ENCODE data around the genes LIMD2 and DDX5.

GRCh38 chr17:63610131-63610706 is 9.5 kb downstream of the TACO1 start:
- RRBS, result no CpG with 5 or more reads among the region's 3 CpGs

- RRBS, result 80% methylated on average over 2 of the region's 21 CpGs
Measured at GRCh38 chr17:63693349-63694266, 6.3 kb downstream of the LIMD2 start.

GRCh38 chr17:63696225-63696982 is 3.5 kb downstream of the LIMD2 start:
- RRBS, result no CpG with 5 or more reads among the region's 11 CpGs

- RRBS, result 7% methylated on average over 101 of the region's 151 CpGs
Measured at GRCh38 chr17:63699602-63700628, at the start of gene LIMD2. TSS of gene LIMD2 (minus strand) at chr17:63700125.

DNA sequence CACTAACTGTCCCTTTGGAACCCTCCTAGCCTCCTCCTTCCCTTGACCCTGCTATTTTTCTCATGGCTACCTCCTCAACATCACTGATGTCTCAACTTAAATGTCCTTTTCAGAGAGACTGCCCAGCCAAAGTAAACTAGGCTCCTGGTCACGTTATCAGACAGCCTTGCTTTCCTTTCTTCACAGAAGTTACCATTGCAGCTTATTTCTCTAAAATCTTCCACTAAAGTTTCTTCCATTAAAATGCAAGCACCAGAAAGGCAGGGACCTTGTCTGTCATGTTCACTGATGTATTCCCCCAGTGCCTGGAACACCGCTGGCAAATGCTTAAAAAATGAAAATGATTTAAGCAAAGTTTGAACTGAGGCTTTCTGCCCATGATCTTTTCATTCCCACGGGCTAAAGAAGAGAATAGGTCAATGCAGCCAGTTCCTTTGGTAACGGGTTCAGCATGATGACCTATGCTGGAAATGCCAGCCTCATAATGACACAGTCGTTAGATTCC is 18.8 kb upstream of the LIMD2 start:
- RRBS, result no CpG with 5 or more reads among the region's 5 CpGs

DNA sequence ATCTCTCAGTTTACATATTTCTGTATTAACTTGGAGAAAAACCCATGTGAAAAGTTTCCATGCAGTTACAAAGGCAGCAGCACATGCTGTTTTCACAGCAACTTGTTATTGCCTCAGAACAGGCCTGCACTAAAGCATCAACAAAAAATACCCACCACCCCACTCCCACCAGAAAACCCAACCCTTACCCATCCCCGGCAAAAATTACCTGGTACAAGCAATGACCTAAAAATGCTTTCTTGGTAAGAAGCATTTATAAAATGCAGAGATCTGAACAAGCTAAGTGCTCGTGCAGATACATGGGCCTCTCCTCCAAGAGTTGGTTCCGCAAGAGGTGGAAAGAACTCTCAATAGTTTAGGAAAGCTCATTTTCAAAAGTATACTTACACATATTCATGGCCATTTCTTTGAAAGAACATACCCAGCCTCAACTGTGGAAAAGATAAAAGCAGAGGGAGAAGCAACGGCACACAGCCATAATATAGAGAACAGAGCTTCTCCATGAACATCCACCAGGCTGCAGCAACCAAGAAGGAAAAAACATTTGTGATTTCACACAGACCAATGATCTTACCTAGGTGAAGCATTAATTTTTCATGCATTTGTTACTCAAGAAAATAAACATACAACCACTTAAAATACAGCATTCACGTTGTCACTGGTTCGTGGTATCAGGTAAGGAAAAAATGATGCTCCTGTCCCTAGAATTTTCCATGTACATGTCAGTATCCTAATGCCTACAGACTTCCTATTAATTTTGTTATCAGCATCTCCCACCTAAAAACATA is 4.1 kb upstream of the STRADA start:
- RRBS, result no CpG with 5 or more reads among the region's 6 CpGs

DNA sequence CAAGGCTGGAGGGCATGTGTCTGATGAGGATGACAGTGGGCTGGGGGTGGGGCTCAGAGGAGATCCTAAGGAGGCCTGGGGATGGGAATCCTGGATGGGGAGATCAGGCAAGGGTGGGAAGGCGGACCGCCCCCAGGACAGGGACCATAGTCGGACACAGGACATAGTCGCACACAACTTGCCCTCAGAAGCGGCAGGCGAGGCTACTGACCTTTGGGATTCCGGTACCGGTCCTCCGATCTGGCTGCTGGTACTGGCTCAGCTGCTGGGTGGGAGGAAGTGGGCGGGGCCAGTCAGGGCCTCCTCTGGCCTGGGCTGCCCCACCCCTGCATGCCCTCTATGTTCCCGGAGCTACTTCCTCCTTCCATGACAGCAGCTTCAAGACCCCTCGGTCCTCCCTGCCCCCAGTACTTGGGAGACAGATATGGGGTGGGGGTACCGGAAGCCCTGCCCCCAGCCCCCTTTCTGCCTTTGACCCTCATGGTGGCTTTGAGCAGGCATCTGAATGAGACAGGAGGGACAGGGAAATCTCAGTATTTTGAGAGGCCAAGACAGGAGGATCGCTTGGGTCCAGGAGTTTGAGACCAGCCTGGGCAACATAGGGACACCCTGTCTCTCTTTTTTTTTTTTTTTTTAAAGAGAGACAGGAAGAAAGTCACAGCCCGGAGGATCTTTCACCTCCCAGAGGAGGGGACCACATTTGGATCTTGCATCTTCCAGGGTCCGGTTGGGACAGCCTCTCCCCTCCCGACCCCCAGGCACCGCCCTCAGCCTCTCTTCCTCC is 815 bp downstream of the CD79B start:
- RRBS, result 94% methylated on average over 6 of the region's 18 CpGs

GRCh38 chr17:63945713-63946186 is 13.6 kb upstream of the CD79B start:
- RRBS, result no CpG with 5 or more reads among the region's 2 CpGs

DNA sequence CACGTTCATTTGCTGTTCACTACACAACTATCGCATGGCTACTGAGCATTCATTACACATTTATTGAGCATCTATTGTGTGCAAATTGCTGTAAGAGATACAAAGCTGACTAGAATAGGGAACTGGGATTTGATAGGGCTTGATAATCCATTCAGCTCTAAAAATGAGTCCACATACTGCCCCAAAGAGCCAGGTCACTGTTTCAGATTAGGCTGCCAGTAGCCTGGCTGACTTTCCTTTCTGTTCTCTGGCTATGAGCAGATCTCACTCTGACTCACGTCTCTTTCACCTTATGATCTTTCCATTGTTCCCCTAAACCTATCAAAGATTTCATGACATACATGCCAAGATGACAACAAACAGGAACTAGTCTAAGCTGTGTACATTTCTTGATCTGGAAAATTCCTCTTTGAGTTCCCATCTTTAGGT is 40.7 kb upstream of the ICAM2 start:
- RRBS, result no CpG with 5 or more reads among the region's 3 CpGs

GRCh38 chr17:64085346-64086505 is 44.2 kb downstream of the ERN1 start:
- RRBS, result no CpG with 5 or more reads among the region's 8 CpGs

DNA sequence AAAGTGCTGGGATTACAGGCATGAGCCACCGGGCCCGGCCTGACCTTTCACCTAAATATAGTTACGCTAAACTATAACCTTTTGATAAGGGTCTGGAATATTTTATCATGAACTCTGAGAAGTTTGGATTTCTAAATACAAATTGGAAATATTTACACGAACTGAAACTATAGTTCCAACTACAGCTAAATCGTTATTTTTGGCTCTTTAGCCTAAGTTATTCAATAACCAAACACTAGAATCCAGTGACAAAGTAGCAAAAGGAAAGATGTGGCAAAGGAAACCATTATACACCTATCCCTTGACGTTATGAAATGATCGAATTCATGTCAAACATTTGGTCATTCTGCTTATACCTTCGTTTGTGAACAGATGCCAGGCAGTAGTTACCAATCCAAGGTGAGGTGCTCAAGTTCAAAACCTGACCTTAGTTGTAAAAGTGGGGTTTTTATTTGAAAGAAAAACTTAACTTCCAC is 1.6 kb downstream of the ERN1 start:
- RRBS, result no CpG with 5 or more reads among the region's 8 CpGs

DNA sequence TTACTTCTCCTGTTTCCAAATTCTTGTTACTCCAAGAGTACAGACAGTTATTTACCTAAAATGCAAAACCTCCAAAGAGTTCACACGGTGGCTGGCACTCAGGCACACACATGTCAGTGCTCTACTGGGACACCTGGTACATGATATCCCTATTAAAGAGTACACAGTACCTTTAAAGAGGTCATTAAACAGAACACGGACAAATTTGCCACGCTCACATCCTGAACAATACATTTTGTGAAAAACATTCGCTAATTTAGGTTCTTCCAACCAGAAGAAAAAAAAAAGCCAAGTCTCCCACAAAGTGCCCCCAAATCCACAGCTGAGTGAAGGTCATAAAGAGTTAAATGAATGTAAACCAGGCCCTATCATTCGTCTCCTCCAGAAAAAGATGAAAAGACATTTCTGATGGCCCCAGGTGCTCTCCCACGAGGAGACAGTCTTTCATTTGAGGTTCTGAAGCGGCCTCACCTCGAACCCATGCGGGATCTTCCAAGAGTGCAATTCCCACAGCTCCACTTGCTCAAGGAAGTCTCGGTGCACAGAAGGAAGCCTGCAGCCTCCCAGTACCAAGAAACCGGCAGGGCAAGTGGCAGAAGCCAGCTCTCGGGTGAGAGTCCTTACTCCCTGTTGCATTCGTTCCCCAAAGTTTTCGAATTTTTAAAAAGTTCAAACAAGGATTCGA is 974 bp downstream of the ERN1 start:
- RRBS, result no CpG with 5 or more reads among the region's 15 CpGs

- RRBS, result no CpG with 5 or more reads among the region's 4 CpGs
Measured at GRCh38 chr17:64354810-64355173, 35.9 kb downstream of the PECAM1 start.

GRCh38 chr17:64356497-64356802 is 34.2 kb downstream of the PECAM1 start:
- RRBS, result no CpG with 5 or more reads among the region's 6 CpGs

DNA sequence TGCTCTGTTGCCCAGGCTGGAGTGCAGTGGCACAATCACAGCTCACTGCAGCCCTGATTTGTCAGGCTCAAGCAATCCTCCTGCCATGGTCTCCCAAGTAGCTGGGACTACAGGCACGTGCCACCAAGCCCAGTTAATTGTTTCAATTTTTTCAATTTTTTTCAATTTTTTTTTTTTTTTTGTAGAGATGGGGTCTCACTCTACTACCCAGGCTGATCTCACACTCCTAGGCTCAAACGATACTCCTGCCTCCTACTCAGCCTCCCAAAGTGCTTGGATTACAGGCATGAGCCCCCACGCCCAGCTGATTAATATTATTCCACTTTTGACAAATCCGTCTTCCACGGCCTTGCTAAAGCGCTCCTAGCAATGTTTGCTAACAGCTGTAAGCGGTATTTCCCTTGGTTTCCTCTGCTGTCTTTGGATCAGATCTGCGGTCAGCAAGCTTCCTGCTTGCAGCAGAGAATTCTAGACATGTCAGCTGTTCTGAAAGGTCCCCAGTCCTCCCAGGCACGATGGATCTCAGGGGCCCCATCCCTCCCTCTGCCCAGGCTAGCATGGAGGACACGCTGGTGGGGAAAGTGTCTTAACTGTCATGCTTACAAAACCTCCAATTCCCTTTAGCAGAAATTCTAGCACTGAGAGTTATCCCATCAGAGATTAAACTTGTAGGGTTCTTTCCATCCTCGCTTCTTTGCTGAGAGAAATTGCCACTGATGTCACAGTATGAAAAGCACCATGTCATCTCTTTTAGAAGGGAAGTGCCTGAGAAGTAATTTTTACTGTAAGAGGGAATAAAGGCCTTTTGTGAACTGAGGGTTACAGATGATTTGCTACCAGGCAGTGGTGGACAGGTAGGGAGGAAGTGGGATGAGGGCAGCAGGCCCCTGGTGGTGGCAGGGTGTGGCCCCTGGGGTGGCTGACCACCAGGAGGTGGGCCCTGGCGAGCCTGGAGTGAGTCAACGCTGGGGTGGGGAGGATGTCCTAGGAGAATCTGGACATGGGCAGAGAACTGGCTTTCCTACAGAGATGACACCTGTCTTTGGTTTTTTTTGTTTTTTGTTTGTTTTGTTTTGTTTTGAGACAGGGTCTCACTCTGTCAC is 6.6 kb upstream of the MILR1 start:
- RRBS, result no CpG with 5 or more reads among the region's 13 CpGs

DNA sequence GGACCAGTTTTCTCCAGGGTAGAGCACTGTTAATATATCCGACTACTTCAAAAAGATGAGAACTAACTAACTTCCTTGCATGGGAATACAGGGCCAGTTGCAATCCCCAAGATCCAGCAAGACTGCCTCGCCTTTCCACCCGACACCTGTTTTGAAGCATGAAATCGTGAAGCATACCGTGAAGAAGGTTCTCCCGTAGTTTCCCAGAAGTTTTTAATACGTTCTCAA is 710 bp downstream of the POLG2 start:
- RRBS, result no CpG with 5 or more reads among the region's 7 CpGs

GRCh38 chr17:64502803-64503741 is 3.0 kb downstream of the DDX5 start:
- RRBS, result no CpG with 5 or more reads among the region's 7 CpGs

DNA sequence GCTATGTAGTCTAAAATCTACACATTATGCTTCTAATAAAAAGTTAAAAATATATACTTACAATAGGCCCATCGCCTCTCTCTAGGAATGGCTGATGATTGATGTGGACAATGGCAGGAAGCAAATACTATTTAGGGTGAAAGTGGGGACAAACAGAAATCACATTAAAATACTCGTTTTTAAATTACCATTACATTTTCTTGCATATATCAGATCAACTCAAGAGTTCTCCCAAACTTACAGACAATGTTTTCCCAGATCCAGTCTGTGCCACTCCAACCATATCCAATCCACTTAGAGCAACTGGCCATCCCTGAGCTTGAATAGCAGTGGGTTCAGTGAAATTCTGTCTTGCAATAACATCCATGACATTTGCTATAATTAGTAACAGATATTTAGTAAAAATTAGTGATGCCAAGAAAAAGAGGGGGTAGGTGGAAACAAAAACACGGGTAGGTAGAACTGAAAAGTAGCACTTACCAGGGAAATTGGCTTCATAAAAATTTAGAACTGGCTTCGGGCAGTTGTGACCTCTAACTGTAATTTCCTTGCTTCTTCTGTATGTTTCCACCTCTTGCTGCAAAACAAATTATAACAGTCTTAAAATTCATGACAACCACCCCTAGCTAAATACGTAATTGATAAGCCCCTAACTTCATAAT is 2.2 kb downstream of the DDX5 start:
- RRBS, result no CpG with 5 or more reads among the region's 5 CpGs

- RRBS, result 4% methylated on average over 13 of the region's 85 CpGs
Measured at GRCh38 chr17:64506043-64506955, at the start of gene DDX5. TSS of gene DDX5 (minus strand) at chr17:64506289.

DNA sequence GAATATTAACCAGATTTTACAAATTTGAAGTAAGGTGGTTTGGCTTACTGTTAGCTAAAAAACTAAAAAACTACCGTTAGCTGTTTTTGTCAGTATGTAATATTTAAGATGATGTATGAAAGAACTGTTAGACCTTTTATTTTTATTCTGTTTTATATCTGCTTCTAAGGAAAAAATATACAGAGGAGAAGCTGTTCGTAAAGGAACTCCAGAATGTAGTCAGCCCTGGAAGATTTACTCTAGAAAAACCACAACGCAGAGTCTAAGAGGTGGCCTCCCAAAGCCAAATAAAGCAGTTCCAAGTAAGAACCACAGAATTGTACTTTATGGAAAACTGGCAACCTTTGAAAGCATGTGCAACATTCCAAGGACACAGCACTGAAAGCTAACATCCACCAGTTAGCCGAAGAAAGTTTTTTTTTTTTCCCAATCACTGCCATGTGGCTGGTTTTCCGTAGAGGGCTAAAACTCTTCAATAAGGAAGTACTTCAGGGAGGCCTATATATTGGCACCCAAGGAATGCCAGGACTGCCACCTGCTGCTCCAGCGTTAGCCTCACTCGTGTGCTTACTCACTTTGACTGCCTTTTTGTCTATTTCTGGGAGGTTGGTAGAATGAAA is 25.1 kb downstream of the CEP95 start:
- RRBS, result no CpG with 5 or more reads among the region's 7 CpGs